Metastatic Breast Carcinoma in the Ovary (tissue), 3 donors: Measurements from ENCODE around the genes KLK12, CLDND2, C19orf84, ZNF175, ZNF649 and ZNF616.

- PRO-cap, 3 experiments, result no peak in any of the 3 experiments
Measured at GRCh38 chr19:50911955-50912407, 786 bp upstream of the KLK4 start.

GRCh38 chr19:50968047-50969056, 1.0 kb downstream of the KLK6 start:
- PRO-cap, 3 experiments, result no peak in any of the 3 experiments

DNA sequence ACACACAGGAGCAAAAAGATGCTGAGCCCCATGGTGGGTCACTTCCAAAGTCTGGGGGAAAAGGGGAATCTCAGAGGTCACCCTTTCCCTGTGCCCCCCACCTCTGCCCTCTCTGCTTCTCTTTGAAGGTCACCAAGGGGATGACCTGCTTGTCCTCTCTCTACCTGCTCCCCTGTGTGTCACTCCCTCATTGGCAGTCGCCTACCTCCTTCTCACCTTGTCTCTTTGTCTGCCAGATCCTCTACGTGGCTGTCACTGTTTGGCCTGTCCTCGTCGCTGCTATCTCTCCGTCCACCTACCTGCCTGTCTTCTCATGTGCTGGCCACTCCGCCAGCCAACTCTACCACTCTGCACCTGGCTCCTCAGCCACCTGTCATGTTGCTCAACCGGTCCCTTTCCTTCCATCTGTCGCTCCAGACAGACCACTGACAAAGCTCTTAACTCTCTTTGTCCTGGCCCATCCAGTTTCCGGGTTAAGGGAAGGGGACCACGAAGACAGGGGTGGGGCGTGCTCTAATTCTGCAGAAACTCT, at the start of gene KLK12:
Gene KLK12, minus strand, starts transcription at position 413 of the 532 bp plus-strand sequence.
- PRO-cap, 3 experiments, result peak in 1 of 3 experiments; most common plus-strand start position 343 of the sequence (in 1); most common minus-strand start position 350 of the sequence (in 1)

- PRO-cap, 3 experiments, result no peak in any of the 3 experiments
Measured at GRCh38 chr19:51181846-51182446, 39.8 kb downstream of the SIGLEC7 start.

- PRO-cap, 3 experiments, result no peak in any of the 3 experiments
Measured at GRCh38 chr19:51293630-51294137, 17.8 kb upstream of the IGLON5 start.

DNA sequence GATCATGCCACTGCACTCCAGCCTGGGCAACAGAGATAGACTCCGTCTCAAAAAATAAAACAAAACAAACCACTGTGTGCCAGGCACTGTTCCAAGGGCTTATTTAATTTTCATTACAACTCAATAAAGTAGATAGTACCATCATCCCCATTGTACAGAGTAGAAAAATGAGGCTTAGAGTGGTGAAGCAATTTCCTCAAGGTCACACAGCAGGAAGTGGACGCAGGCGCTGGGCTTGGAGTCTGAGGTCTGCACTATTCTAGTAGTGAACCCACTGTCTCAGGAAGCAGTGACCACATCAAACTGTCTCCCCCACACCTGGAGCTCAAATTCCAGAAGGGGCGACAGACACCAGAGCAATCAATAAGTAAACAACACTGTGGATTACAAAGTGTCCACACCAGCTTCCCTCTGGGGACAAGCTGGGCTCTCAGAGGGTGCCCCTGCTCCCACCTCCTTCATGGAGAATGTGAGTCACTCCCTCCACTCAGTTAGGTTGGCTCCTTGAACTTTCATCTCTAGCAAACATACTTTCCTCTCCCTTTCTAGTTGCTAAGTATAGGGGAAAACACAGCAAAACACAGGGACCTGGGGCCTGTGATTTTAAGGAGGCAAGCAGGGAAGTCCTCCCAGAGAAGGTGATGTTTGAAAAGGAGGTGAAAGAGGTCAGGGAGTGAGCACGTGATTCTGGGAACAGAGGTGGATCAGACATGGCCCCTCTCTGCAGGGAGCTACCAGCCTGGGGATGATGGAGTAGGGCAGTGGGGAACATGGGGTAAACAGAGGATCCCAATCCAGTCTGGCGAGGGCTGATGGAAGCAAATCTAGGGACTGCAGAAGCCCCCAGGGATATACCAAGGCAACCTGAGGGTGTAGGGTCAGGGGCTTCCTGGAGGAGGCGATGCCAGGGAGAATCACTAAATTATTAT, 3.4 kb downstream of the ETFB start:
- PRO-cap, 3 experiments, result no peak in any of the 3 experiments

- PRO-cap, 3 experiments, result no peak in any of the 3 experiments
Measured at GRCh38 chr19:51368602-51369206, at the start of gene CLDND2. TSS of gene CLDND2 (minus strand) at chr19:51369003.

- PRO-cap, 3 experiments, result no peak in any of the 3 experiments
Measured at GRCh38 chr19:51390394-51391106, at the start of gene C19orf84. TSS of gene C19orf84 (minus strand) at chr19:51390591.

- PRO-cap, 3 experiments, result no peak in any of the 3 experiments
Measured at GRCh38 chr19:51421935-51422242, 4.4 kb upstream of the SIGLEC10 start.

GRCh38 chr19:51461589-51462042, 3.4 kb upstream of the SIGLEC8 start:
- PRO-cap, 3 experiments, result no peak in any of the 3 experiments

DNA sequence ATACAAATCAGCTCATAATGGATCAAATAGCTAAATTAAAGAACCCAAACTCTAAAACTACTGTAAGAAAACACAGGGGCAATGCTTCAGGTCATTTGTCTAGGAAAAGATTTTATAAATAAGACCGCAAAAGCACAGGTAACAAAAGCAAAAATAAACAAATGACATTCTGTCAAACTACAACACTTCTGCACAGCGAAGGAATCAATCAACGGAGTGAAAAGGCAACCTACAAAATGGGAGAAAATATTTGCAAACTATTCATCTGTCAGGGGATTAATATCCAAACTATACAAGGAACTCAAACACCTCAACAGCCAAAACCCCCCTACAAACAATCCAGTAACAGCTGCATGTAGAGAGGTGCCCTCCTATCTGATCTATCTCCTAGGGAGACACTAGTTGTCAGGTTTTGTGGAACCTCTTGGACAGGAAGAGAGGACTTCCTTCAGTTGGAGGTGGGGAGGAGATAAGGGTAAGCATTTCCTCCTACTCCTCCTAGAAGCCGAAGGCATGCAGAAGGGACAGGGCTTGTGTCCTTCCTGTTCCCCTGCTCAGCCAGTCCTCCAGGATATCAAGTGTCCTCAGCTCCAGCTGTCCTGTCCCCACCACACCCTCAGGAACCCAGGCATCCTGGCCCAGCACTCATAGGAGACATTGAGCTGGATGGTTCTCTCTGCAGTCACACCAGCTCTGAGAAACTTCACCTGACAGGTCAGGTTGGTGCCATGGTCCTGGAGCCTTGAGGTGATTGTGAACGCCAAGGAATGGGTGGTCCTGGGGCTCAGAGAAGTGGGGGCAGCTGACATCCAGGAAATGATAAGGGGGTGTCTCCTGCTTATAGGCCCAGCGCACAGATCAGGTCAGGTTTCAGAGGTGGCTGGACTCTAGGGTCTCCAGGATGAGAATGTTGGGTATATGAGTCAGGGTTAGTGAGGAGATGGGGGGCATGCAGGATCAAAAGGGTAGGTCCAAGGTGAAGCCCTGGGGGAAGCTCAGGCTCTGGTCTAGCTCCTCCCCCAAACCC, 9.8 kb upstream of the SIGLEC8 start:
- PRO-cap, 3 experiments, result no peak in any of the 3 experiments

DNA sequence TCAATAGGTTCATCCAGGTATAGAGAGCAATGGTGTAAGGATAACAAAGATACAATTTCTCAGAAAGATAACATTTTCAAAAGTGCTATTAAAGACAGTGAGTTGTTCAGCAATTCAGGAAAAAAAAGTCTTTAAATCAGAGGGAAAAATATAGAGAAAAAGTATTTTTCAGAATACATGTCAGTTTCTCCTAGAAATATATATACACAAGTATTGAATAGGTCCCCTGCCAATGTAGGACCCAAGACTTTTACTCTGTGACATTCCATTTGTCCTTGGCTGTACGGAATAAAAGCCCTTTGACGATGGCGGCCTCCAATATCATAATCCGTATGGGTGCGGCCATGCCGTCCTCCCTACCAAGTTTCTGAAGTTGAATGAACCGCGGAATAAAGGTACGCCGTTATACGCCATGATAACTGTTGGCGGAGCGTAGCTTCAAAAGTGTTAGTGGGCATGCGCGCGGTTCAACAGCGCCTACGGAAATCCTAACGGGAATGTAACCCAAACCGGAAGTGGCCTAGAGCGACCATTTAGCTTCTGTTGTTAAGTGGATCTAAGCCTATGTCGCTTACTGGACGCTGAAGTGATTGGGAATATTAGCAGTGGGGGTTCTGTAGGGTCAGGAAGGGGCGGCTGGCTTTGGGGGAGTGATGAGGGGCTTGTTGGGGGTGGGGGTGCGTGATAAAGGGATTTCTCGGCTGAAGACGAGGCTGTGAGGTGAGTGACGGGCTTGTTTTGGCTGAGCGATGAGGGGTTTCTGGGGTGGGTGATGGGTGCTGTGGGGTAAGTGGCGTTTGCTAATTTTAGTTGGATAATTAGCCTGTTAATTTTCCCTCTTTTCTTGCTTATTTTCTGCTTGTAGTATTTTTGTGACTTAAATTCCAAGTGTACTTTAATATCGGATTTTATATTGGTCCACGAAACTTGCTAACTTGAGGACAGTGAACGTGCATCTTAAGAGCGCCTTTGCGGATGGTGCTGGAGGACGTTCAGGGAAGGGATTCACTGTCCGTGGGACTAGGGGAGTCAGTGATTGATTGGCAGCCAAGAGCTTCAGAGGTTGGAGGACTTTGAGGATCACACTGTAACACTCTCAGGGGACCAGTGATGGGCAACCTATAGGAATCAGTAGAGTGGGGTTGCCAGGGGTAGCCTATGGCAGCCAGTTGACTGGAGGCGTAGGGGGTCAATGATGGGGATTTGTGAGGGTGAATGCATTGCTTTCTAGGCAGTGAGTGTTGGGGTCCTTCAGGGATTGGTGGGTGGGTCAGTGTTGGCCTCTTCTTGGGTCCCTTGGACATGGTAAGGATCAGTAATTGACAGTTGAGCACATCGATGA, at the start of gene ZNF175:
Gene ZNF175, plus strand, starts transcription at position 528 of the 1,342 bp plus-strand sequence.
- PRO-cap, 3 experiments, result peak in 2 of 3 experiments; most common plus-strand start position 500 of the sequence (in 1)

GRCh38 chr19:51645377-51646024, 1.1 kb downstream of the SIGLEC14 start:
- PRO-cap, 3 experiments, result no peak in any of the 3 experiments

- PRO-cap, 3 experiments, result no peak in any of the 3 experiments
Measured at GRCh38 chr19:51651533-51652057, 5.0 kb upstream of the SIGLEC14 start.

- PRO-cap, 3 experiments, result peak in 1 of 3 experiments; most common minus-strand start chr19:51688270 (in 1)
Measured at GRCh38 chr19:51687831-51688360, 5.2 kb upstream of the SPACA6 start.

GRCh38 chr19:51694262-51694569, 1.1 kb downstream of the SPACA6 start:
- PRO-cap, 3 experiments, result no peak in any of the 3 experiments

DNA sequence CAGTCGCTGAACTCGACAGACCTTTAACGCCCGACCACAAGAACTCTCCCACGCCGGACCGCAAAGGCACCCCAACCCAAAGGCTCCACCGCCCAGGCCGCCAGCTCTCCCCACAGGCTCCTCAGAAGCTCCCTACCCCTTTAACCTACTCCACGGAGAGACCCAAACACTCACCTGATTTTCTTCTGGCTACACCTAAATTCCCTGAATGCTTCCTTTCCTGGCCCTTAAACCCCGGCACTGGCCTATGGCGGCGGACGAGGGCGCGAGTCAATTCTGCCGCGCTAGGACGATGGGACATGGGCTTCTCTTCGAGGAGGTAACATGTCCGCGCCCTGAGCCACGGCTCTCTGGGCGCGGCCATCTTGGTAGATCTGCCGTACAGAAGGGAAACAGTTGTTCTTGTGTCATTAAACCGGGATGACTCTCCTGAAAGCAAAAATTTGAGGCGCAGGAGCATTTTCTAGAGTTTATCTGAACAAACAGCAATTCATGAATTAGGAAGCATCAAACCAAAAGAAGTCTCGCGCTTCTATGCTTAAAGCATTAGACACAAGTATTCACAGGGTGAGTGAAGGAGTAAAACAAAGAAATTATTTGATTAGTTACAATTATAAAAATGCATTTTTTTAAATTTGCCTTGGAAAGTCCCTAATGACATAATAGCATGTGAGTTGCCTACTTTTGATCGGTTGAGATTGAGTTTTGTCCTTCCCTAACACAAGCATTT, at the start of gene ZNF649:
Gene ZNF649, minus strand, starts transcription at position 278 of the 730 bp plus-strand sequence.
- PRO-cap, 3 experiments, result peak in 3 of 3 experiments; most common minus-strand start position 242 of the sequence (in 2)

DNA sequence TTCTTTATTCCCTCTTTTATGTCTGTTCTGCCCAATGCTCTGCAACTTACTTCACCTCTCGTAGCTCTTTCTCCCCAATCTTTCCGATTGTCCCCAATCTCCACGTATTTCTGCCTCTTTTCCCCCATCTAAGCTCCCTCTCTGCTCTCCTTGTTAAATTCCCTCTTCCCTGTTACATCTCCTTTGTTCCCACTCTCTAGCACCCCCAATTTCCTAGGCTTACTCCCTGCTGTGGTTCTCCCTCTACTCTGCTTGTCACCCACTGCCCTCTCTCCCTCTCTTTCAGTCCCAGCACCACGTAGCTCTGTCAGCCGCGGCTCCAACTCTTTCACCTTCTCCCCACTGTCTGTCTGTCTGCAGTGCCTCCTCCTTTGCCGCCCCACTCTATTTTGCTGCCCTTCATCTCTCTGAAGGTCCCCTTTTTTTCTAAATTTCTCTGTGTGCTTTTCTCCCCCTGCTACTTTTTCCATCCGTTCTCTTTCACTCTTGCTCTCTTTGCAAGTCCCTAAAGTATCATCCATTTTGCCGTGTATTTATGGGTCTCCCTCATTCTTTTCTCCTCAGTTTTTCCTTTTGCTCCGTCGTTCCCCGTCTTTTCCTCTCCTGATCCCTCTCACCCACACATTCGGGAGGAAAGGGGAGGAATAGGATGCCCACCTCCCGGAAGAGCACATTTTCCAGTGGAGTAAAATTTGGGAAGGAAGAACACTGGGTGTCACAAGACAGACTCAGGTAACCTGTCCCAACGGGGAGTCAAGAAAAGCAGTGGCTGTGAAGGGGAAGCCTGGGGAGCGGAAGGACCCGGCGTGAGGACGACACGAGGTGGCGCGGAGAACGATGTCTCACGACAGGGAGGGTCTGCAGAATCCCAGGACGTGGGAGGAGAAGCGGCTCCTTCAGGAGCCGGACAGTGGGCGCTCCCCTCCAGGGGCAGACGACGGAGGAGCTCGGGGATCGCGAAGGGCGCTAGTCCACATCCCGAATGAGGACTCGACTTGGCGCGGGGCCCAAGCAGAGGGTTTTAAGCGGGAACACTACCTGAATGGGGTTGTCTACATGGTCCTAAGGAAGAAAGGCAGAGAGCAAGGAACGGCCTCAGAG, 779 bp downstream of the ZNF841 start:
- PRO-cap, 3 experiments, result peak in 1 of 3 experiments; most common plus-strand start position 933 of the sequence (in 1); most common minus-strand start position 936 of the sequence (in 1)

GRCh38 chr19:52139678-52140272, at the start of gene ZNF616:
TSS of gene ZNF616 (minus strand) at chr19:52139938.
- PRO-cap, 3 experiments, result peak in 3 of 3 experiments; most common plus-strand start chr19:52140170 (in 3); most common minus-strand start chr19:52139926 (in 2)

GRCh38 chr19:52188763-52189465, 938 bp upstream of the PPP2R1A start:
- PRO-cap, 3 experiments, result no peak in any of the 3 experiments